GM12892 (cell line): ENCODE measurements around the gene FOXF2.

GRCh38 chr6:347181-347691, 44.3 kb upstream of the IRF4 start:
- RRBS: no CpG with 5 or more reads among the region's 5 CpGs

DNA sequence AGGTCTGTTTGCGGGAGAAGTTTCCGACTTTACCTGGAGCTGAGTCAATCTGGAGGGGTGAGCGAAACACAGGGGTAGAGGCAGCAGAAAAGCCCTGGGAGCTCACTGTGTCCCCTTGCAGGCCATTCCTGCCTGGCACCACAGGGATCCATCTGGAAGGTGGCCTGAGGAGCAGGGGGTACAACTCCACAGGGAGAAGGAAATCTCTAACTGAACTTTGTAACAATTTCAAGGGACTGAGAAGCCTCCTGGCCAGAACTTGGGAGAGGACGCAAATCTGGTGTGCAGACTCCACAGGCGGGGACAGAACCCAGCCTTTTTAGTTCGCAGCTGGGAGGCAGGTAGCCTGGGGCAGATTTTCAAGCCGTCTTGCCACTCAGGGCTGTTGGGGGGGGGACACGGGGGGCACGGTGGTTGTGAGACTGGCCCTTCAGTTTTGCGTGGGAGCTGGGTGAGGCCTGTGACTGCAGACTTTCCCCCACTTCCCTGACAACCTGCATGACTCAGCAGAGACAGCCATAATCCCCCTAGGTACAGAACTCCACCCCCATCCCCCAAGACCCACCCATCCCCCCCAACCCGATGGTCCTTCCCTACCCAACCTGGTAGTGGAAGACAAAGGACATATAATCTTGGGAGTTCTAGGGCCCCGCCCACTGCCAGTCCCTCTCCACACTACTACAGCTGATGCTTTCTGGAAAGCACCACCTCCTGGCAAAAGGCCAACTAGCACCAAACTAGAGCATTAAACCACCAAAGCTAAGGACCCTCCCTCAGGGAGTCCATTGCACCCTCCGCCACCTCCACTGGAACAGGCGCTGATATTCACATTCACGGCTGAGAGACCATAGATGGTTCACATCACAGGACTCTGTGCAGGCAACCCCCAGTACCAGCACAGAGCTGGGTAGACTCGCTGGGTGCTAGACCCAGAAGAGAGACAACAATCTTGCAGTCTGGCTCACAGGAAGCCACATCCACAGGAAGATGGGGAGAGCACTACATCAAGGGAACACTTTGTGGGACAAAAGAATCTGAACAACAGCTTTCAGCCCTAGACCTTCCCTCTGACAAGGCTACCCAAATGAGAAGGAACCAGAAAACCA, 3.1 kb upstream of the HUS1B start:
- RRBS: no CpG with 5 or more reads among the region's 16 CpGs

DNA sequence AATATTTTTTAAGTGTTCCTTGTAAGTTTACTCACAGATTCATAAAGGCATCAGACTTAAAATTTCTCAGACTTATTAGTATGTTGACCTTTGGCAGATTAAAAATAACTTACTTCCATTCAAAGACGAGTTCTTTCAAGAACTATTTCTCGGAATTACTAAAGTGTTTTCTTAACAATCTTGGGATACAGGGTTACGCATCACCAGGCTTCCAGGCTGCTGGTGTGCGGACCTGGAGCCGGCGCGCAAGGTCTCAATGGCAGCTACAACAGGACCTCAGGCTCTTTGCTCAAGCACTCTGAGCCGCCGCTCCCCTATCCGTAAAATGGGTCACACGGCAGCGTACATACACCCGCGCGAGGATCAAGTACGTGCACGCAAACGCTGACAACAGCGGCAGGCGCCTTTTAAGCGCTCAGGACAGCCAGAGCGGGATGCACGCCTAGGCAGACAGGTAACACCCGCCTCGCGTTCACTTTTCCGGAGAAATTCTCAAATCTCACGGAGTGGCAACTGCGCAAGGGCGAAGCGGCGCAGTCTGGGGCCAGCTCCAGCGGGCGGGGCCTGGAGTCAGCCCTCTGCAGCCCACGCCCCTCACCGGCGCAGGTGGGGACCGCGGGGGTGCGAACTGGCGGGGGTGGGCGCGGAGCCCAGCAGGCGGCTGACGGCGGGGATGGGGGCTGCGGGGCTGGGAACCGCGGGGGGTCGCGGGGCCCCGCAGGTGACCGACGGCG, 611 bp downstream of the EXOC2 start:
- RRBS: no CpG with 5 or more reads among the region's 55 CpGs

DNA sequence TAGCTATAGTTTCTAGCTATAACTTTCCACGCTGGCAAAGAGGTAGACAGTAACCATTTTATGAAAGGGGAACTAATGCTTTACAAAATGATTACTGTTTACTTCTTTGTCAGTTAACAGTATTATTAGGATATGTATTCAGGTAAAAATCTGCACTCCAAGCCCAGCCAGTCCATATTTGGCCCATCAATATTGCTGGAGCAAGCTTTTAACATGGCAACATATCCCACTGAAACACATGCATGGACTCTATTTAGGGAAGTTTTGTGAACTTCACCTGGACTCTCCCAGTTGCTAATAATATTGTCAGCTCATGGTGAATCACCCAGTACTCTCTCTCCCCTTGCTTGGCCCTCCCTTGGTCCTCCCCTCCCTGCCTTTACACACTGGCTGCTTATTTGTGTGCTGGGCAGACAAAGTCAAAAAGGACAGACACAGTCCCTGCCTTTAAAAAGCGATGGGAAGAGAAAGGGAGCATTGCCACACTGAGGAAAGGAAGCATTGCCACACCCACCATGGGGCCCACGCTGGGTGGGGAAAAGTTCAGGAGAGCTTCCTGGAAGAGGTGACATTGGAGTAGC, 143.3 kb upstream of the EXOC2 start:
- RRBS: no CpG with 5 or more reads among the region's 3 CpGs

DNA sequence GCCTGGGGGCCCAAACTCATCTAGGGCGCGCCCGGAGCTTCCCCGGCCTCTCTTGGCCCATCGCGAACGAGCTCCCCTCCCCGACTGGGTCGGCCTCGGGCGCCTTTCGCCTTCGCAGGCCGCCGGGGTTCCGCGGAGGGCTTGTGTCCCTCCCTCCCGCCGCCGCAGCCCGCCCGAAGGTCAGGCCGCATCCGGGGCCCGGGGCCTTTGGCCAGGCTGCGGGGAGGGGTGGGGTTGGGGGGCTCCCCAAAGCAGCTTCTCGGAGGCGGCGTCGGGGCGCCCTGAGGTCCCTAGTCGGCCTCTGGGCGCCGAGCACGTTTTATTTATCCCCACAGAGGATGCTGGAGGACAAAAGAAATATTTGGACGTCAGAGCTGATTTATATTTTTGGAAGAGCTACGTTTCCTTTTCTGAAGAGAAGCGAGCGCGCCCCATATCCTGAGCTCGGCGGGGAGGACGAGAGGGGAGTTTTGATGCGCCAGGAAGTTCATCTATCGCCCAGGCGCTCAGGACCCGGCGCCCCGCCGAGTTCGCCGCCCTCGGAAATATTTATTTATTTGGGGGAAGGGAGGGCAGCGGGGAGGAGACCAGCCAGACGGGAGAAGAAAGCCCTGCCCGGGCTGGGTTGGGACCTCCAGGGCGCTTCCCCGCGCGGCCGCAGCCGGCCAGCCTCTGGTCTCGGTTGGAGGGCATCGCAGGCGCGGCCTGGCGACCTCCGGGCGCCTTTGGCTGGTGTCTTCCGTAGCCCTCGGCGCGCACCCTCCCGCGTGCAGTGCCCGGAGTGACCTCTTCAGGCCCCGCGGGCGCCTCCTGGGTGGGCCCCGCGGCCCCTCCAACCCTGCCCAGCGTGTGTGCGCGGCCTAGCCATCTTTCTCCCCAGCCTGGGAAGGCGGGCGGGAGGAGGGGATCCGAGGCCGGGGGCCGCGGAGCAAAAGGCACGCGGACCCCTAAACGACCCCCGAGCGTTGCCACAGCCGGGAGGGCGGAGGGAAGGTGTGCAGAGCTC, 5.6 kb upstream of the FOXF2 start:
- RRBS: 30% methylated on average over 41 of the region's 97 CpGs

DNA sequence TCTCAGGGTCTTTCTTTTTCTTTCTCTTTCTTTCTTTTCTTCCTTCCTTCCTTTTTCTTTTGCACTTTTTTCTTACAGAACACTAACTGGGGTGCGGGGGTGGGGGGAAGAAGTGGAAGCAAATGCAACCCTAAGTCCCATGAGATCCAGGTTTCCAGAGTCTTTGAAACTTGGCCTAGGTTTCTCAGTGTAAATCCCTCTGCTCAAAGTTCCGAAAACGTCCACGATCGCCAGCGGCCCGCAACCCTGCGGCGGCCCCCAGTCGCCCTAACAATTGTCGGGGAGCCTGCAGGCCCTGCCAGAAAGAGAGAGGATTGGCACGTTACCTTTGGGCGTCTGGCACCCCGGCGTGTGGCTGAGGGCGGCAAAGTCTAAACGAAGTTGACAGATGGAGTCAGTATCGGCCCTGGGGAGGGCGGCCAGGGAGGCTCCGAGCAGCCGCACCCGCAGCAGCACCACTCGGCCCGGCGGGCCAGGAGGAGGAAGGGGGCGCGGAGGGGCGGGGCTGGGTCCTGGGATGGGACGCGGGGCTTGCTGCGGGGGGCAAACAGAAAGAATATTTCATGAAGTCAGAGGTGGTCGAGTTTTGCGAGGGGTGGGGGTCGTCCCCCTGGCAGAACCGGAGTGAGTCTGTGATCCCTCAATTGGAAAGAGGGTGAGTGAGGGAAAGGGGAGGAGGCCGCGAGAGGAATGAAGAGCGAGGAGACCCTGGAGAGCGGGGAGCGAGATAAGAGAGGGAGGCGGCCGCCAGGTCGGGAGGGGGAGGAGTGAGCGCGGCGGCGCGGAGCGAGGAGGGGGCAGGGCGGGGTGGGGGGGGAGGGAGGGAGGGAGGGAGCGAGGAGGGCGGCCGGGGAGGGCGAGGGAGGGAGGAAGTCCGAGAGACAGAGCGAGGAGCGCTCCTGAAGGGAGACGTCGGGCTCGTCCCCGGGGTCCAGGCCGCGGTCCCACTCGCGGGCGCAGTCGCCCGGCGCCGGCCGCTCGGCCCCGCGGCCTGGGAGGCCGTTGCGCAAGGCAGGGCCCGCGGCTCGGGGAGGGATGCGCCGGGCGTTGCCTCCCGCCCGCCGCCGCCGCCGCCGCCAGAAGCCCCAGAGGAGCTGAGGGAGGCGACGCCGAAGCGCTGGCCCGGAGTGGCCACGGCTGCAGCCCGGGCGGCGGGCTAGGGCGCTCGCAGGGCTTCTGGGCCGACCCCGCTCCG, at the start of gene FOXF2:
TSS of gene FOXF2 (plus strand) at position 884 of the 1,195 bp plus-strand sequence.
- RRBS: 6% methylated on average over 48 of the region's 103 CpGs

DNA sequence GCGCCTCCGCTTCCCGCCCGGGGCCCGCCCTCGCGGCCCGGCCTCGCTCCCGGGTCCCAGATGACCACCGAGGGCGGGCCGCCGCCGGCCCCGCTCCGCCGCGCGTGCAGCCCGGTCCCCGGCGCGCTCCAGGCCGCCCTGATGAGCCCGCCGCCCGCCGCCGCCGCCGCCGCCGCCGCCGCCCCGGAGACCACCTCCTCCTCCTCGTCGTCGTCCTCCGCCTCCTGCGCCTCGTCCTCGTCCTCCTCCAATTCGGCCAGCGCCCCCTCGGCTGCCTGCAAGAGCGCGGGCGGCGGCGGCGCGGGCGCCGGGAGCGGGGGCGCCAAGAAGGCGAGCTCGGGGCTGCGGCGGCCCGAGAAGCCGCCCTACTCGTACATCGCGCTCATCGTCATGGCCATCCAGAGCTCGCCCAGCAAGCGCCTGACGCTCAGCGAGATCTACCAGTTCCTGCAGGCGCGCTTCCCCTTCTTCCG, 548 bp downstream of the FOXF2 start:
- RRBS: 20% methylated on average over 6 of the region's 75 CpGs

GRCh38 chr6:1394019-1394292, 4.6 kb downstream of the FOXF2 start:
- RRBS: no CpG with 5 or more reads among the region's 13 CpGs

GRCh38 chr6:1526314-1527070, 83.2 kb upstream of the FOXC1 start:
- RRBS: no CpG with 5 or more reads among the region's 16 CpGs

- RRBS: 3% methylated on average over 8 of the region's 38 CpGs
These were observed 54.8 kb upstream of the FOXC1 start for GRCh38 chr6:1554839-1555388.

DNA sequence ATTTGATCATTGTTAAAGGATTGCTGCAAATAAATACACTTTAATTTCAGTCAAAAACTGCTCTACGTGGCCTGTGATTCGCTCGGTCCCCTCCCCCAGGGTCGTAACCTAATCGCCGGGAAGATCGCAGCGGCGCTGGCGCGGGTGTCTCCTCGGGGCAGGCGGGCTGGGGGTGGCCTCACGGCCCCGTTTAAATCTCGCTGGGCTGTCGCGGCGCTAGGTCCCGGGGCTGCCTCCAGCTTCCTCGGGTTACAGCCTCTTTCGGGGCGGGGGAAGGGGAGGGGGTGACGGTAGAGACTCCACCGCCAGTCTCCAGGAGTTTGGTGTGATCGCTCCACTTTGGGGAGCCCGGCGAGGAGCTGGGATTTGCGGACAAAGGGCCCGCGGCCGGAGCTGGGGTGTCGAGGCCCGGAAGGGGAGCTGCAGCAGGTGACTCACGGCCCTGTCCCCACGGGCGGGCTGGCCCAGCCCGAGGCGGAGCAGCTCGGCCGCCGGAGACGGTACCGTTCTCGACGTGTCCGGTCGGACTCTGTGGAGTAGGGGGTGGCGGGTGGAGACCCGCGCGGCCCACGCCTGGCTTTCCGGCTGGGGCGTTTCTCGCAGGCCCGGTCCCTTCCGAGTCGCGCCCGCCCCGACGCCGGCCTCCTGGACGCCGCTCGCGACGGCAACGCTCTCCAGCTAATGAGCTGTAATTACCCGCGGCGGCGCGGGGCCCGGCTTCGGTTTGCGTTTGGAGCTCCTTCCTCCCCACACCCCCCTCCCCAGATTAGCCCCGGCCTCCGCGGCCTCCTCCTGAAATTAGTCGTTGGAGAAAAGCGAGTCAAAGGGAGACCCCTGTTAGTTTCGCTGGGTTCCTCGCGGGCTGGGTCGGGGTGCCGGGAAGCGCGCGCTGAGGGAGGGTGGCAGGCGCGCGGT, 4.4 kb downstream of the FOXC1 start:
- RRBS: 38% methylated on average over 38 of the region's 94 CpGs

DNA sequence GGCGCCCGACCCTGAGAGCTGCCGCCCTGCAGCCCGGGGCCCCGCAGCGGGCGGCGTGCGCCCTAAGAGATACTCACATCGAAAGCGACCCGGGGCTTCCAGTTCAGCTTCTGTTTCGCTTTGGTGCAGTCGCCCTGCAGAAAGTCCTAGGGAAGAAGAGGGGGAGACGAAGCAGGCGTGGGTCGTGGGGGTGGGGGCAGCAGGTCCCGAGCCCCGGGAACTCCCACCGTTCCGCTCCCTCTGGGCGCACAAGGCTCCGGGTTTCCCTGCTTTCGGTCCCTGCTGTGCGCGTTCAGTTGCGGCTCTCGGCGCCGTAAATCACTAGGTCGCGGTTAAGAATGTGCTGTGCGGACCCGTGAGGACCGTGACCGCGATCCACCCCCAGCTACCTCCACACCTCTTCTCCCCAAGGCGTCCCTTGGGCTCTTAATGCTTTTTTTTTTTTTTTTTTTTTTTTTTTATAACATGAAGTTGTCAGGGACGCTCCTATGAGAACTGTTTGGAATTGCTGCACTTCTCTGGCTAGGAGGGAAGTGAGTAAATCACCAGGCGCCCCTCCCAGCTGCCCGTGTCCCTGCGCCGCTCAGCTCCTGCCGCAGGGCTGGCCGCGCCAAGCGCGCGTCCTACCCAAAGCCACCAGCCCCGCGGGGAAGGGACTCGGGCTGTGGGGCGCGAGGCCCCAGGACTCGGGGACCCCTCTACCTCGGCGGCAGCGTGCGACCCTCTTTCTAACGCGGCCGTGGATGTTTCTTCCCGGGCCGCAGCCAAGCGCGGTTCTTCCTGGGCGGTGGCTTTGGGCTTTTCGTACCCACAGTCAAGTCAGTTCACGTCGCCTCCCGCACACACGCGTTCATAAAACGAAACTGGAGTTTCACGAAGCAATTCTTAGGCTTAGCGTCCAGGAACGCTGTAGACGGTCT, 14.9 kb downstream of the FOXC1 start:
- RRBS: 2% methylated on average over 16 of the region's 78 CpGs

- RRBS: no CpG with 5 or more reads among the region's 5 CpGs
These were observed 259.3 kb downstream of the FOXC1 start for GRCh38 chr6:1869003-1869348.

DNA sequence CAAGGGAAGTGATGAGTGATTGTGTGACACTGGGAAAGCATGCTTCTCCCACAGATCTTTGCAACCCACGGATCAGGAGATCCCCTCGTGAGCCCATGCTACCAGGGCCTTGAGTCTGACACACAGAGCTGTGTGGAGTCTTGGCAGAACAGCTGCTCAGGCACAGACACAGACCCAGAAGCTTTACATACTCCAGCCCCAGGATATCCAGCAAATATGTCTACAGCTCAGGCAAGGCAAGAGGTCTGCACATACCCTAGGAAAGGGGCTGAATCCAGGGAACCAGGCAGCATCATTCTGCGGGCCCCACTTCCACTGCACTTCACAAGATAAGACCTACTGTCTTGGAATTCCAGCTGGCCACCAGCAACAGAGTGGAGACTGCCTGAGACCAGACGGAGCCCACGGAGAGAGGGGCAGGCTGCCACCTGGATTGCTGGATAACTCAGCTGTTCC, 267.7 kb downstream of the GMDS start:
- RRBS: no CpG with 5 or more reads among the region's 5 CpGs

- RRBS: no CpG with 5 or more reads among the region's 5 CpGs
These were observed 141.5 kb downstream of the GMDS start for GRCh38 chr6:2103873-2104295.

- RRBS: no CpG with 5 or more reads among the region's 5 CpGs
These were observed 19.8 kb downstream of the GMDS start for GRCh38 chr6:2225425-2226131.

DNA sequence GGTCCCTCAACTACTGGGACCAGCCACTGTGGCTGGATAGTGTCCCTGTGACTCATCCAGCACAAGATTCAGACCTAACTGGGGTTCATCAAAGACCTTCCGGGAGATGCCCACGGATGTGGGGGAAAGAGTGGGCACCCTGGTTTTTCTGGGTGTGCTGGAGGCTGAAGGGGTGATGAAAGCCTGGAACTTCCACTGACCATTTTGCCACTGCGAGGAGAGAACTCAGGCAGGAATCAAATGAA, 143.9 kb upstream of the GMDS start:
- RRBS: no CpG with 5 or more reads among the region's 3 CpGs

DNA sequence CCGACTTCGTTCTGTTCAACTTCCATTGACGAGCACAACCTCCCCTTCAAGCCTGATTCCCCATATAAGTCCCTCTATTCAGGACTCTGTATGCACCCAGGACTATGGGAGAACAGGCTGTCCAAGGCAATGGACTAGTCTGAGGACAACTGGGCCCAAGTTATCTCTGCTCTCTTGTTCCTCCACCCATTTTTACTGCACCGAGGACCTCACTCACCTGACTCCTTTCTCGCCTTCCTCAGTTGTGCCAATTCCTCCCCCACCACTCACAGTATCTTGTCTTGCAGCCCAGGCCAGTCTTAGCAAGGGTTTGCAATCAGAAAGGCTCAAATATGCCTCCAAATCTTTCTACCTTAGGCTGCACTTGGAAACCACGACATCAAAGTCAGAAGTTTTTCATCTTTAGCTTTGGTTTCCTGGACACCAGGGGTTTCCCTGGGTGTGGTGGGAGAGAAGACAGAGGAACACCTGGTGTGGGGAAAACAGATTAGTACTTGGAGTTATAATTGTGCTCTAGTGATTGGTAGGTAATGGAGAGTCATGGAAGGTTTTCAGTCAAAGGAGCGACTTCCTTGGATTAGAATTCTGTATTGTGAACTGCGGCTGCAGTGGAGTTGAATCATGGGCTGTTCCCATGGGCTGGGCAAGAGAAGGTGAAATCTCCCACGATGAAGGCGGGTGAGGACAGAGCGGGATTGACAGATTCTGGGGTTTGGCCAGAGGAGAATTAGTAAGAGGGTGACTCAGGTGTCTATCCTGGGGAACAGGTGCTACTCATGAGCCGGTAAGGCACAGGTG, 32.0 kb downstream of the SERPINB1 start:
- RRBS: no CpG with 5 or more reads among the region's 12 CpGs

DNA sequence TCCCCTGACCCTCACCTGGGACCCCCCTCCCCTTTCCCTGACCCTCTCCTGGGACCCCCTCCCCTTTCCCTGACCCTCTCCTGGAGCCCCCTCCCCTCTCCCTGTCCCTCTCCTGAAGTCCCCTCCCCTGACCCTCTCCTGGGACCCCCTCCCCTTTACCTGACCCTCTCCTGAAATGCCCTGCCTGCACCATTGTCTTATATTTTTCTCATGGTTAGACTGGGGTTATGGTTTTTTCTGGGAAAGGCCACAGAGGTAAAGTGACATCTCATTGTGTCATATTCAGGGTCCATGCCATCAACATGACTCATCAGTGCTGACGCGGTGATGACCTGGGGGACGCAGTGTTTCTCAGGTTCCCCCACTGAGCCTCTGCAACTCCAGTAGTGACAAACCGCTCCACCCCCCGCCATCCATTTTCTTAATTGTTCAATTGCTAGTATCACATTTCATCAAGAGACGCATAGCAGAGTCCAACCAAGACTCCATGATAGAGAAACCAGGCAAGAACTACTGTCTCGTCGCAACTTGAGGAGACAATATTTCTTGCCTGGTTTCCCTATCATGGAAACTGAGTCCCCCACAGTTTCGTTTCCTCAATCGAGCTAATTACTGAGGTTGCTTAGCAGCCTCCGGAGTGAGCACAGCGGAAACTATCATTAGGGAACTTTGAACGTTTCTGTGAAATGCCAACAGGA, 12.0 kb upstream of the SERPINB1 start:
- RRBS: no CpG with 5 or more reads among the region's 13 CpGs

GRCh38 chr6:2873127-2873397, 30.0 kb downstream of the SERPINB9 start:
- RRBS: no CpG with 5 or more reads among the region's 1 CpG